K562 (cell line): ENCODE data around the gene FOSL2.

GRCh38 chr2:27946199-27946871, 55.8 kb downstream of the BABAM2 start:
- RAMPAGE, long total RNA, result no peak
- RRBS, result no CpG with 5 or more reads among the region's 5 CpGs
PRO-cap:
- standard, result no peak
- CoPRO, capped RNA only, 2 experiments, result no peak in any of the 2 experiments
- CoPRO, capped and uncapped RNA, 2 experiments, result no peak in any of the 2 experiments
- CoPRO, uncapped RNA only, 2 experiments, result no peak in any of the 2 experiments
CAGE:
- cytosol, long polyA plus RNA, result no peak
- long polyA plus RNA, result no peak
- nucleolus, long total RNA, result no peak
- nucleus, long polyA plus RNA, result no peak

DNA sequence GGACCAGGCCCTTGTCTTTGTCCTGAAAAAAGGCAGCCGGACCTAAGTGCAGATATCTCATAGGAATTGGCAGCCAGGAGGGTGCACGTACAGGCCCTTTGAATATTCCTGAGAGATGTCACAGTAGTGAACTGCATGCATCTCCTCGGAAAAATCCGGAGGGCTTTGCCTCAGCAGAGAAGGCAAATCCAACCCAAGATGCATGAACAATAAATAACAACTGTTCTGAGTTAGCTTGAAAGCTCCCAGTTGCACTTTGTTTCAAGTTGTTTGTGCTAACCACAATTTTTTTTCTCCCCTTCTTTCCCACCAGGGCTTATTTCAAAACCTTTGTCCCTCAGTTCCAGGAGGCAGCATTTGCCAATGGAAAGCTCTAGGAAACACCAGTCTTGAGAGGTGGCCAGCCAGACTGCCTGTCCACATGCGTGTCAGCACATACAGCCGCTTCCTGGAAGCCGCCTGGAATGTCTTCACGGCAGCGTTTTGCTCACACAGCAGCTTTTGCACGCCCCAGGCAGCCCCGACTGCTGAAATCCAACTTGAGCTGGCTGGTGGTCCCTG, 54.4 kb upstream of the FOSL2 start:
- RAMPAGE, long total RNA, result no peak
- RRBS, result no CpG with 5 or more reads among the region's 11 CpGs
PRO-cap:
- standard, result no peak
- CoPRO, capped RNA only, 2 experiments, result no peak in any of the 2 experiments
- CoPRO, capped and uncapped RNA, 2 experiments, result no peak in any of the 2 experiments
- CoPRO, uncapped RNA only, 2 experiments, result no peak in any of the 2 experiments
CAGE:
- cytosol, long polyA plus RNA, result no peak
- long polyA plus RNA, result no peak
- nucleolus, long total RNA, result no peak
- nucleus, long polyA plus RNA, result no peak

- RAMPAGE, long total RNA, result no peak
- RRBS, result no CpG with 5 or more reads among the region's 3 CpGs
PRO-cap:
- standard, result no peak
- CoPRO, capped RNA only, 2 experiments, result no peak in any of the 2 experiments
- CoPRO, capped and uncapped RNA, 2 experiments, result no peak in any of the 2 experiments
- CoPRO, uncapped RNA only, 2 experiments, result no peak in any of the 2 experiments
CAGE:
- cytosol, long polyA plus RNA, result no peak
- long polyA plus RNA, result no peak
- nucleolus, long total RNA, result no peak
- nucleus, long polyA plus RNA, result no peak
Measured at GRCh38 chr2:28375751-28376041, 17.0 kb upstream of the FOSL2 start.

DNA sequence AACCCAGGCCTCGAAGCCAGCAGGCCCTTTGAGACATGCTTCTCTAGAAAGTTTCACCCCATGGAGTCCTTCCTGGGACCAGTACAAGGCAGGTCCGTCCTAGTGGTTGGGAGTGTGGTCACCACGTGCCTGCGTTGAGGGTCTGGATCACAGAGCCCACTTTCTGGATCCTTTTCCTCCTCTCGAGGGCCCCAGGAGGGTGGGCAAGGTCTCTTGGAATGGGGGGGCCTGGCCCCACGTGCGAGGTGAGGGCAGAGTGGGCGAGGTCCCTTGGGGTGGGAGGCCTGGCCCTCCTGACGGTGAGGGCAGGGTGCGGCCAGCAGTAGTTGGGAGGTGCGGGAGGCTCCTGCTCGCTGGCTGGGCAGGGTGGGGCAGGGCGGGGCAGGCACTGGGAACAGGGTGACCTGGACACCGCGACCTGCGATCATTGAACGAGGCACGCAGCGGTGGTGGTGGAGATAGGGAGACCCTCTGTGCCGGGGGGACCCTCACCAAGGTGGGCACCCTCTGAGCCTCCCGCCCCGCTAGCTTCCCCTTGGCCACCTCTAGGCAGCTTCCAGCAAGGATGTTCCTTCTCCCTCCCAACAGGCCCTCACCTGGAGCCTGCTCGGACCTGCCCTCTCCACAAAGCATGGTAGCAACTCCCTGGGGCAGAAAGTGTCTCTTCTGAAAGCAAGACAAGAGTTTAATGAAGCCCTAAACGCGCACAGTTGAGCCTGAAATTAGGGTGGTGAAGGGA, 15.5 kb upstream of the FOSL2 start:
- RAMPAGE, long total RNA, result no peak
- RRBS, result no CpG with 5 or more reads among the region's 25 CpGs
PRO-cap:
- standard, result no peak
- CoPRO, capped RNA only, 2 experiments, result no peak in any of the 2 experiments
- CoPRO, capped and uncapped RNA, 2 experiments, result no peak in any of the 2 experiments
- CoPRO, uncapped RNA only, 2 experiments, result no peak in any of the 2 experiments
CAGE:
- cytosol, long polyA plus RNA, result no peak
- long polyA plus RNA, result no peak
- nucleolus, long total RNA, result no peak
- nucleus, long polyA plus RNA, result no peak

GRCh38 chr2:28380867-28381860, 11.5 kb upstream of the FOSL2 start:
- RAMPAGE, long total RNA, result no peak
- RRBS, result no CpG with 5 or more reads among the region's 17 CpGs
PRO-cap:
- standard, result no peak
- CoPRO, capped RNA only, 2 experiments, result no peak in any of the 2 experiments
- CoPRO, capped and uncapped RNA, 2 experiments, result no peak in any of the 2 experiments
- CoPRO, uncapped RNA only, 2 experiments, result no peak in any of the 2 experiments
CAGE:
- cytosol, long polyA plus RNA, result no peak
- long polyA plus RNA, result no peak
- nucleolus, long total RNA, result no peak
- nucleus, long polyA plus RNA, result no peak

- RAMPAGE, long total RNA, result no peak
- RRBS, result no CpG with 5 or more reads among the region's 3 CpGs
PRO-cap:
- standard, result no peak
- CoPRO, capped RNA only, 2 experiments, result no peak in any of the 2 experiments
- CoPRO, capped and uncapped RNA, 2 experiments, result no peak in any of the 2 experiments
- CoPRO, uncapped RNA only, 2 experiments, result no peak in any of the 2 experiments
CAGE:
- cytosol, long polyA plus RNA, result no peak
- long polyA plus RNA, result no peak
- nucleolus, long total RNA, result no peak
- nucleus, long polyA plus RNA, result no peak
Measured at GRCh38 chr2:28389619-28389964, 3.1 kb upstream of the FOSL2 start.

GRCh38 chr2:28392761-28393241, at the start of gene FOSL2:
Gene FOSL2 (plus strand): TSS chr2:28392858.
- RAMPAGE, long total RNA, result no peak
- RRBS, result no CpG with 5 or more reads among the region's 52 CpGs
PRO-cap:
- standard, result bidirectional peak, plus-strand start at chr2:28392858, minus-strand start at chr2:28392628
- CoPRO, capped RNA only, 2 experiments, result peak in 2 of 2 experiments; most common plus-strand start chr2:28392855 (in 2)
- CoPRO, capped and uncapped RNA, 2 experiments, result peak in 2 of 2 experiments; most common plus-strand start chr2:28392855 (in 1)
- CoPRO, uncapped RNA only, 2 experiments, result no peak in any of the 2 experiments
CAGE:
- cytosol, long polyA plus RNA, result no peak
- long polyA plus RNA, result no peak
- nucleolus, long total RNA, result no peak
- nucleus, long polyA plus RNA, result no peak

GRCh38 chr2:28403606-28404081, 11.0 kb downstream of the FOSL2 start:
- RAMPAGE, long total RNA, result no peak
- RRBS, result no CpG with 5 or more reads among the region's 6 CpGs
PRO-cap:
- standard, result no peak
- CoPRO, capped RNA only, 2 experiments, result no peak in any of the 2 experiments
- CoPRO, capped and uncapped RNA, 2 experiments, result no peak in any of the 2 experiments
- CoPRO, uncapped RNA only, 2 experiments, result no peak in any of the 2 experiments
CAGE:
- cytosol, long polyA plus RNA, result no peak
- long polyA plus RNA, result no peak
- nucleolus, long total RNA, result no peak
- nucleus, long polyA plus RNA, result no peak

DNA sequence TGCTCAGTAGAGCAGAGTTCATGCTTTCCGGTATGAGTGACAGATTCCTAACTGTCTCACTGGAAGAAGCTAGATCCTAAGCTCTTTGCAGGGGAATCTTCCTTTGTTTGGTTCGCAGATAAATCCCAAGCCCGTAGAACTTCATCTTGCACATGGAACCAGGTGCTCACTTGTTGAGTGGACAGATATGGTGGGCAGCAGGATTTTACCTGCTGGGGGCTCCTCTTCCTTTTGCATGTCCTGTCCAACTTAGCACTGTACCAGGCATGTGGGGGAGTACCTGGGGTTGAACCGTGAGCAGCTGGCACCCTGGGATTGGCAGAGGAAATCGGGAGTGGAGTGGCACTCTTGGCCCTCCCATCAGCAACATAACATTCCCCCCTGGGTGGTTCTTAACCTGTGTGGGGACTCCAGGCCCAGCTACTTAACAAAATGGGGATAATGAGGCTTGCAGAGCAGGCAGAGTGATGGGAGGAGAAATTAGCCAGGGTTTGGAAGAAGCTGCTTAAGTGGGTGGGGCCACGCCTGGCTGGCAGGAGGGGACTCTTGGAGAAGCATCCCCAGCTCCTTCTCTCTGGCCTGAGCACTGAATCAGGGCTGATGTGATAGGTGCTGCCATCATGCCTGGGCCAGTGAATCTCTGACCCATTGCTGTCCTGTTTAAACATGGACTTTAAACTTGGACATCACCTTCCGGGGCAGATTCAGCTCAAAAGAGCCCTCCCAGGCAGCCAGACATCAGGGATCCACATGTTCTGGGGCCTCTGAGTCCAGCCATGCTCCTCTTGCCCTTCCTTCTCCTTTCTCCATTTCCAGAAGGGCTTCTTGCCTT, 15.4 kb downstream of the FOSL2 start:
- RAMPAGE, long total RNA, result no peak
- RRBS, result no CpG with 5 or more reads among the region's 7 CpGs
PRO-cap:
- standard, result no peak
- CoPRO, capped RNA only, 2 experiments, result no peak in any of the 2 experiments
- CoPRO, capped and uncapped RNA, 2 experiments, result no peak in any of the 2 experiments
- CoPRO, uncapped RNA only, 2 experiments, result no peak in any of the 2 experiments
CAGE:
- cytosol, long polyA plus RNA, result no peak
- long polyA plus RNA, result no peak
- nucleolus, long total RNA, result no peak
- nucleus, long polyA plus RNA, result no peak

- RAMPAGE, long total RNA, result no peak
- RRBS, result 43% methylated on average over 3 of the region's 30 CpGs
PRO-cap:
- standard, result no peak
- CoPRO, capped RNA only, 2 experiments, result no peak in any of the 2 experiments
- CoPRO, capped and uncapped RNA, 2 experiments, result no peak in any of the 2 experiments
- CoPRO, uncapped RNA only, 2 experiments, result no peak in any of the 2 experiments
CAGE:
- cytosol, long polyA plus RNA, result no peak
- long polyA plus RNA, result no peak
- nucleolus, long total RNA, result no peak
- nucleus, long polyA plus RNA, result no peak
Measured at GRCh38 chr2:28408682-28409870, 16.4 kb downstream of the FOSL2 start.

DNA sequence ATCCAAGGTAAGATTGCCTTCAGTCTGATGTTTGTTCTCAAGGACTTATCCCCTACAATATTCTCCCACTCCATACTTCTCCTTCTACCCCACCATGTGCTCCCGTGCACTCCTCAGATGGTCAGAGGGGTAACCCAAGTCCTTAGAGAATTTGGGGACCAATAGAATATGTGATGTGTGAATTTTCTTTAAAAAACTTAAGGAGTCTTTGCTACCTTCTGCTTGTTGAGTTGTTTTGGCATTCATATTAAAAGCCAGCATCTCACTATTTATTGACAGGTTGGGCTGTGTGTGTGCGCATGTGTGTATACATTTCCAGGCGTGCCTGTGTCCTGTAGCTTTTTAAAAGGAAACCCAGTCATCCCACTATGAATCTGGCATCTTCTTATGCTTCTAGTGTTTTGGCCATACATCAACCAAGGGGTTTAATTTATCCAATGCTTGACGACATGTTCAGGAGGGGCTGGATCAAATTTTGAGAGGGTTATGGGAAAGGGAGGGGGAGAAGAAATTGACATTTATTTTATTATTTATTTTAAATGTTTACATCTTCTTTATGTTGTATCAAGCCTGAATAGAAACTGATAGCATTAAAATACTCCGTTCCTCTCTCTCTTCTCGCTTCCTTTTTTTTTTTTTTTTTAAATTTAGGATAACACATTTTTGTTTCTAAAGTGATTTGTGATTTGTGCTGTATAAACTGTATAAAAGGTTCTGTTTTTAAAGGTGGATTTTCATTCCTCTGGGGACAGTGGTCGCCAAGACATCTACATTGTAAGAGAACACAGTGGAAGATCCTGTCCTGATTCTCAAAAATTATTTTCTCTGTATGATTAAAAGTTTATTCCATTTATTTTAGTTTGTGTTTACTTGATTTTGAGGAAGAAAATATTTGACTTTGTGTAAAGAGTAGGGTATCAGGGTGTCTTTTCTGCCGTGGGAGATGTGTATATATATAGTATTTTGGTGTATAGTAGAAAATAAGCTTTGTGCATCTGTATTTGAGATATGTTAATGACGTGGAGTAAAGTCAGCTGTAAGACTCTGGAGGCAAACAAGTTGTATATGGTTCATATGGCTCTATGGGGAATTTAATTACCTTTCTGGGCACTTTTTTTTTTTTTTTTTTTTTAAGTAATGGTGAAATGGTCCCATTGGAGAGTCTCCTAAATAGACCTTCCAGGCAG, 23.6 kb downstream of the FOSL2 start:
- RAMPAGE, long total RNA, result no peak
- RRBS, result no CpG with 5 or more reads among the region's 9 CpGs
PRO-cap:
- standard, result no peak
- CoPRO, capped RNA only, 2 experiments, result no peak in any of the 2 experiments
- CoPRO, capped and uncapped RNA, 2 experiments, result no peak in any of the 2 experiments
- CoPRO, uncapped RNA only, 2 experiments, result no peak in any of the 2 experiments
CAGE:
- cytosol, long polyA plus RNA, result no peak
- long polyA plus RNA, result no peak
- nucleolus, long total RNA, result no peak
- nucleus, long polyA plus RNA, result no peak

DNA sequence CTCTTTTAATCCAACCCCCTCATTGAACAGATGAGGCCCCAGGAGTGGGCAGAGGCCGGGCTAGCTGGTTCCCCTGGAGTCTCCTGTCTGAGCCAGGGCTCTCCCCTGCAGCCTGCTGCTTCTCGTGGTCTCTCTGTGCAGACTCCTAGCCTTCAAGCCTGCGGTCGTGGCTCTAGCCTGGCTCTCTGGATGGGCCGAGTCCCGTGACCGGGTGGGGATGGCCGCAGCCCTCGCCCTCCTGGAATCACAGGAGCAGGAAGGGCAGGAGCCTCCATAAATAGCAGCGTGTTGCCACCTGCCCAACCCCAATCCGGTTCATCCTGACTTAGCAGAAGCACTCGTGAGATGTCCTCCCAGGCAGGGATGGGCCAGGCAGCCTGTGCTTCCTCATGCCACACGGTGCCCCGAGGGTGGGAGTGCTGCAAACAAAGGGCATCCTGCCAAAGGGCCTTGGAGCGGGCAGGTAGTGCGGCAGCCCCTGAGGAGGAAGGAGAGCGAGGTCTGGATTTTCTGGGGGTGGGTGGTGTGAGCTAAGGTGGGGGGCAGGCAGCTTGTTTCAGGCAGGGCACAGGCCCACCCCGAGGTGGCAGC, 43.9 kb downstream of the FOSL2 start:
- RAMPAGE, long total RNA, result no peak
- RRBS, result no CpG with 5 or more reads among the region's 18 CpGs
PRO-cap:
- standard, result no peak
- CoPRO, capped RNA only, 2 experiments, result no peak in any of the 2 experiments
- CoPRO, capped and uncapped RNA, 2 experiments, result no peak in any of the 2 experiments
- CoPRO, uncapped RNA only, 2 experiments, result no peak in any of the 2 experiments
CAGE:
- cytosol, long polyA plus RNA, result no peak
- long polyA plus RNA, result no peak
- nucleolus, long total RNA, result no peak
- nucleus, long polyA plus RNA, result no peak

DNA sequence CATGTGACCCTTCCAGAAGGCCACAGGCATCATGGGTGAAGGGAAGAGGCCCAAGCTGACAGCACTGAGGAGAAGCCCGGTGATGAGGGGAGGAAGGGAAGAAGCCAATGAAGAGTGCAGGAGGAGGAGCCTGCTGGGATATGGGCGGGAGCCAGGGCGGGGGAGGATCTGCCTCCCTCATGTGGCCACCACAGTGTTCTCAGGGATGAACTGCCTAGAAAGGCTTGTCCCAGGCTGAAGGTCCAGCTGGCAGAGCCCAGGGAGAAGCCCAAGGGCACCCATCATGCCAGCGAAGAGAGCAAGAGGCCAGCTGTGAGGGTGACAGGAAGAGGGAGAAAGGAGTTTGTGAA, 24.6 kb upstream of the PLB1 start:
- RAMPAGE, long total RNA, result no peak
- RRBS, result no CpG with 5 or more reads among the region's 4 CpGs
PRO-cap:
- standard, result no peak
- CoPRO, capped RNA only, 2 experiments, result no peak in any of the 2 experiments
- CoPRO, capped and uncapped RNA, 2 experiments, result no peak in any of the 2 experiments
- CoPRO, uncapped RNA only, 2 experiments, result no peak in any of the 2 experiments
CAGE:
- cytosol, long polyA plus RNA, result no peak
- long polyA plus RNA, result no peak
- nucleolus, long total RNA, result no peak
- nucleus, long polyA plus RNA, result no peak

DNA sequence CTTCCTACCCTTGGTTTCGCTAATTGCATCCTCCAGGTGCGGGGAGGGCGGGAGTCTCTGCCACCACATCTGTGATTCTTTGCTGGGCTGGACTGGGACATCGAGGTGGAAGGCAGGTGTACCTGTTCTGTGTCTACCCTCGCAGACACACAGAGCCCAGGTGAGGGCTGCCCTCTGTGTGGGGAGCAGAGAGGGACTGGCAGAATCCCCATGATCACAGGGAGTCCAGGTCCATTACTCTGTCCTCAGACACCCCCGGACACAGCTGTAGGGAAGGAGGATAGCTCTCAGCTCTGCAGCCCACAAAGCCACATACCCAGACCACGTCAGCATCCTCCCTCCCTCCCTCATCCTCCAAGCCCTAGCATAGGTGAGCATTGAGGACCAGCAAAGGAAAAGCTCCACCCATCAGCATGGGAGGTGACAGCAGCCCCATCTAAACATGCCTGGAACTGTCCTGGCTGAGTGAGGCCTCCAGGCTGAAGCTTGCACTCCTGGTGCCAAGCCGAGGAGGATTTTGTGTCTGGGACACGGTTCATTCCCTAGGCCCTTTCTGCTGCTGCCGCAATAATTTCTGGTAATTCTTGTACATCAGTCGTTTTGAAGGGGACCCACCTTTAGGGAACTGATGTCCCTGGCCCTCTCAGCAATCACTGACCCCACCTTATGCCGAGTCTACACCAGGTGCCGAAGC, 49.9 kb downstream of the PLB1 start:
- RAMPAGE, long total RNA, result no peak
- RRBS, result no CpG with 5 or more reads among the region's 13 CpGs
PRO-cap:
- standard, result no peak
- CoPRO, capped RNA only, 2 experiments, result no peak in any of the 2 experiments
- CoPRO, capped and uncapped RNA, 2 experiments, result no peak in any of the 2 experiments
- CoPRO, uncapped RNA only, 2 experiments, result no peak in any of the 2 experiments
CAGE:
- cytosol, long polyA plus RNA, result no peak
- long polyA plus RNA, result no peak
- nucleolus, long total RNA, result no peak
- nucleus, long polyA plus RNA, result no peak

DNA sequence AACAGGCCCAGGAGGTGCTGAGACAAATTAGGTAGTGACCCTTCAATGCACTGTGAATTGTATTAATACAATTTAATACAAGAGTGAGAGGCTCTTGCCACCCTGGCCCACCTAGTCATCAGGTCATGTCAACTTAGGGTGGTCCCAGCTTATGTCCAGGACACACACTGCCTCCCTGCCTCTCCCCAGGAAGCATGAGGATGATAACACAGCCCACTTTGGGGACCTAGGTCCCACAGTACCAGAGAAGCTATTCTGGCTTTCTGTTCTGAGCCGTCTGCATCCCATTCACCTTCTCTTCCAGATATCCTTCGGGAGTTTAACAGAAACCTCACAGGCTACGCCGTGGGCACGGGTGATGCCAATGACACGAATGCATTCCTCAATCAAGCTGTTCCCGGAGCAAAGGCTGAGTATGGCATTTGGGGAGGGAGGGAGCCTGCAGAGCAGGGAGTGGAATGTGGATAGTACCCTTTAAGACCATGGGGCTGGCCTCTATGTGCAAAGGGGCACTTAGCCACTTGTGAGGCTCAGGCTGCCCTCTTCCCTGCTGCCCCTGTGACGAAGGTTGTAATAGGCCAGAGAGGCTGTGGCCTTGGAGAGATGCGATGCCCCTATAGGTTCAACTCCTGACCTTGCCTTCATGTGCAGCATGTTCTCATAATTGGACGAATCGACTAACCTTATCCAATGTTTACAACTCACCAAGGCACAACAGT, 102.6 kb downstream of the PLB1 start:
- RAMPAGE, long total RNA, result no peak
- RRBS, result no CpG with 5 or more reads among the region's 11 CpGs
PRO-cap:
- standard, result no peak
- CoPRO, capped RNA only, 2 experiments, result no peak in any of the 2 experiments
- CoPRO, capped and uncapped RNA, 2 experiments, result no peak in any of the 2 experiments
- CoPRO, uncapped RNA only, 2 experiments, result no peak in any of the 2 experiments
CAGE:
- cytosol, long polyA plus RNA, result no peak
- long polyA plus RNA, result no peak
- nucleolus, long total RNA, result no peak
- nucleus, long polyA plus RNA, result no peak

- RAMPAGE, long total RNA, result no peak
- RRBS, result no CpG with 5 or more reads among the region's 5 CpGs
PRO-cap:
- standard, result no peak
- CoPRO, capped RNA only, 2 experiments, result no peak in any of the 2 experiments
- CoPRO, capped and uncapped RNA, 2 experiments, result no peak in any of the 2 experiments
- CoPRO, uncapped RNA only, 2 experiments, result no peak in any of the 2 experiments
CAGE:
- cytosol, long polyA plus RNA, result no peak
- long polyA plus RNA, result no peak
- nucleolus, long total RNA, result no peak
- nucleus, long polyA plus RNA, result no peak
Measured at GRCh38 chr2:28601298-28602030, 105.6 kb downstream of the PLB1 start.

DNA sequence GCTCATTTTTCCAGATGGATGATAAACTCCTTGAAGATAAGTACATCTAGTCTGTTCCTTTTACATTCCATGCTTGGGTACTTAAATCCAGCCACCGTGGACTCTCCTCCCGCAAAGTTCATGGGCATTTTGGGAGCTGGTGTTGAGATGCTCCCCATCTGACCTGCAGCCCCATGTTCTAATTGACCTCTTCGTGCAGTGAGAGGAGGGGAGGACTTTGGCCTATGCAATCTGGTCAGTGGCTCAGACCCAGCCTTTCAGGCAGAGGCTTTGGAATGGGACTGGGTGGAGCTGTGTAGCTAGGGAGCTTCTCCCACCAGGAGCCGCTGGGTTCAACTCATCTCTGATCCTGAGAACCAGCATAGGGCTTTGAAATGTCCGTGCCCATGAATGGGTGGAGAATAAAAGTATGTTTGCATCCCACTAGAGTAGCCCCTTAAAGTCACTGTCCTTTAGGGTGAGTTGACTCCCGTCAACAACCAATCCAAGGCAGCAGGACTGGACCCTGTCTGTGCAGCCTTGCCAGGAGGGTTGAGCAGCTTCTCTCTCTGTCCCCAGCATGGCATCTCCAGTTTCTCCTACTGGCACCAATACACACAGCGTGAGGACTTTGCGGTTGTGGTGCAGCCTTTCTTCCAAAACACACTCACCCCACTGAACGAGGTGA, 120.0 kb upstream of the PPP1CB start:
- RAMPAGE, long total RNA, result no peak
- RRBS, result no CpG with 5 or more reads among the region's 9 CpGs
PRO-cap:
- standard, result no peak
- CoPRO, capped RNA only, 2 experiments, result no peak in any of the 2 experiments
- CoPRO, capped and uncapped RNA, 2 experiments, result no peak in any of the 2 experiments
- CoPRO, uncapped RNA only, 2 experiments, result no peak in any of the 2 experiments
CAGE:
- cytosol, long polyA plus RNA, result no peak
- long polyA plus RNA, result no peak
- nucleolus, long total RNA, result no peak
- nucleus, long polyA plus RNA, result no peak